ENCODE measurements around a stretch of chr6.

DNA sequence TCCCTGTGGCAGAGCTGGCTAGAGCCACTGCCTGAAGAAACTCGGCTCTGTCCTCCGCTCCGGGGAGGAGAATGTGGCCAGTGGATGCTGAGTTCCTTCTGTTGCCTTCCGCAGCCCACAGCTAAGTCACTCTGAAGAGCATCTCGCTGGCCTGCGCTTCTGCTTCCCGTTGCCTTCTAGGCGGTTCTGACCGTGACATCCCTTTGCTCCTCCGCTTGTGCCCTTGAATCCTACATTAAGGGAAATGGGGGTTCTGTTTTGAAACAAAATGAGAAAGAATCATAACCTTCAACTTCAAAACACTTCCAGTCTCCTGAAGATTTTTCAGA, 135.2 kb downstream of the PLG start:
- PRO-cap = no peak

DNA sequence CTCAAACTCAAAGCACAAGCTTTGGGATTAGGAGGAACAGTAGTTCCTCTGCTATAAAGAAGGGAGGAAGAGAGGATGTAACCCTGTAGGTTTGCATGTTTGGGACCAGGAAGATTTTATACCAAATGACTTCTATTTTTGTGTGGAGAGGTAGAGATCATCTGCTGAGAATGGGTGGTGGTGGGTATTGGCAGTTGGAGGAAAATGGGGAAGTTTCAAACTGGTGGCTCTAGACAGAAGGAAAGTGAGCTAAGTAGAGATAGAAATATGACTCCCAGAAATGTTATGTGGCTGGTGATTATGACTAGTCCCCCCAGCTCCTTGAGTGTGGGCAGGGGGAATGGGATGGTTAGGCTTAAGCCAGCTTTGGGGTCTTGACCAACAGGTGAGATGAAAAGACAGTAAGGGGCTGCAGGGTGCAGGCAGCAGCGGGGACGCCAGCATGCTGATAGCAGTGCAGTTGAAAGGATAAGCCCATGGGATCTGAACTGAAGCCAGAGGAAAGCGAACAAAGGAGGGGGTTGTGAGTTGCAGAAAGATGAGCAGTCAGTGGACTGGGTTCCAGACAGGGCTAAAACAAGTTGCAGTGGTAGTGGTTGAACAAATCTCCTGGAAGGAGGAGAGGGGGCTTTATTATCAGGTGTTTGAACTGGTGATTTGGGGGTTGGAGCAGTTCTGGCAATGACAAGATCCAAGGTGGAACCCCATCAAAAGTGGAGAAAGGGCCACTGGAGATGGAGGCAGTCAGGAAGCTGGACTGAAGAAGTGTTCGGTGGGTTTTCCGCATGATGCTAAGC, 86.6 kb downstream of the MAP3K4 start:
- PRO-cap = no peak

DNA sequence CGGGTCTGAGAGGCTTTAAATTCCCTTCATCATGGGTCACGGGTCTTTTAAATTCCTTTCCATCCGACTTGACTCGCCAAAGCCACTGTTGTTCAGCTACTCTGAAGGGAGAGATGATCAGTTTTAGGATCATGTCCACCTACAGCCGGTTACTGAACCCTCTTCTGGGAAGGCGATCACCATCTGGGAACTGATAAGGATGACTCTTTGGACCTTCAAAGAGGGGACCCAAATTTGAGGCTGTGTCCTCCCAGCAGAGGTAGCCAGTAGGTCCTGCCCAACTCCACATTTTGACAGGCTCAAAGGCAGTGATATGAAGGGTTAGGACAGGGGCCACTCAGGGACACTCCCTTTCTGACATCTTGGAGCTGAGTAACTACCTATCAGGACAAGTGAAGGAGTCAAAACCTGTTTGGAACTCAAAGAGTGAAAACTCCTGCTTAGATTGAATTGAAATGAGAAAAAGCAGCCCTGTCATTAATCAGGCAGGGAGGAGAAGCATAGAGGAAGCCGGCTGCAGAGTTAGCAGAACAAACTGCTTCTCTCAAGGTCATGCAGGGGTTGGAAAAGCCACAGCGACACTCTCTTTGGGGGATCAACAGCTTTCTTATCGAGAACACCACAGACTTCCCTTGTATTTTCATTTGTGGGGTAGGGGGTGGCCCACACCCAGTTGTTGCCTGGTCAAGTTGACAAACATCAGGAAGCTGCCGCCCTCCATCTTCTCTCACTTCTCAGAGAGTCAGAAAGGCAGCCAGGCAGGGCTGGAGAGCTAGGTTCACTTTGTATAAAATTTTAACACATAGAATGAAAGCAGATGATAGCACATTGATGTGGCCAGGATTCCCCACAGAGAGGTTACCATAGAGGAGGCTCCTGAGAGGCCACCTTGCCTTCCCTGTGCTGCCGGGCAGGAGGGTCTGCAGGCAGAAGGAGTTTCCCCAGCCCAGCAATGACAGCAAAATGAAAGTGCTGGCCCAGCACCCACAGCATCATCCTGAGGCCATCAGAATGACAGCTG, 47.7 kb downstream of the AGPAT4 start:
- PRO-cap = no peak

GRCh38 chr6:161272422-161273195, 1.3 kb downstream of the AGPAT4 start:
- PRO-cap = no peak

DNA sequence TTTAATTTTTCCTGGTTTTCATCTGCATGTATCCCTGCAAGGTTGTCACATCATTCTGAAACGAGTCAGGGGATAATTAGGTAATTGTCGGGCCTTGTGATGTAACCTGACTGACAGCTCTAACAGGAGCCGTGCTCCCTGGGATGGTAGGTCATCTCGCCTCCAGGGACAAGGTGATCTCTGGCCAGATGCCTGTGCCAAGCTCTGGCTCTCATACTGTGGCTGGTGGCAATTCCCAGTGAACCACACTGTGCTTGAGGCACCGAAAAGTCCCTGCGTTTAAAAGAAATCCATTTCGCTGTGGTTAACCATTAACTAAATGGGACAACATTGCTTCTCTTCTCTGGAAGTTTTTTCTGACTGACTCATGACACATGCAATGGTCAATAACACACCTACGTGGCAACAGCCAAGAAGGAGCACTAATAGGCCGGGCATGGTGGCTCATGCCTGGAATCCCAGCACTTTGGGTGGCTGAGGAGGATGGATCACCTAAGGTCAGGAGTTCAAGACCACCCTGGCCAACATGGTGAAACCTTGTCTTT, 669.3 kb downstream of the PRKN start:
- PRO-cap = no peak

GRCh38 chr6:162186989-162187704, 540.4 kb downstream of the PRKN start:
- PRO-cap = no peak

GRCh38 chr6:162467679-162468326, 259.8 kb downstream of the PRKN start:
- PRO-cap = no peak

- PRO-cap = no peak
Measured at GRCh38 chr6:163261083-163261380, 153.5 kb upstream of the QKI start.

DNA sequence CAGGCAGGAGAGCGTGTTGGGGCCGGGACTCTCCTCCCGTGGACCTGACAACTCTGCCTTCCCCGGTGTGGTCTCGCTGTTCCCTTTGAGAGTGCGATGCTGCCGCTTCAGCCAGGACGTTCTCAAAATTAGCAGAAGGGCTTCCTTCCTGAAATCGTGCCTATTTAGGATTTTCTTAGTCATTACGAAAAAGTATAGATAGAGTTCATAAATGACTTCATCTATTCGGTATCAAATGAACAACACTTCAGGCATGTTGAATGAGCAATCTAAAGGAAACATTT, 104.8 kb upstream of the QKI start:
- PRO-cap = no peak

GRCh38 chr6:163310260-163310797, 104.2 kb upstream of the QKI start:
- PRO-cap = no peak

DNA sequence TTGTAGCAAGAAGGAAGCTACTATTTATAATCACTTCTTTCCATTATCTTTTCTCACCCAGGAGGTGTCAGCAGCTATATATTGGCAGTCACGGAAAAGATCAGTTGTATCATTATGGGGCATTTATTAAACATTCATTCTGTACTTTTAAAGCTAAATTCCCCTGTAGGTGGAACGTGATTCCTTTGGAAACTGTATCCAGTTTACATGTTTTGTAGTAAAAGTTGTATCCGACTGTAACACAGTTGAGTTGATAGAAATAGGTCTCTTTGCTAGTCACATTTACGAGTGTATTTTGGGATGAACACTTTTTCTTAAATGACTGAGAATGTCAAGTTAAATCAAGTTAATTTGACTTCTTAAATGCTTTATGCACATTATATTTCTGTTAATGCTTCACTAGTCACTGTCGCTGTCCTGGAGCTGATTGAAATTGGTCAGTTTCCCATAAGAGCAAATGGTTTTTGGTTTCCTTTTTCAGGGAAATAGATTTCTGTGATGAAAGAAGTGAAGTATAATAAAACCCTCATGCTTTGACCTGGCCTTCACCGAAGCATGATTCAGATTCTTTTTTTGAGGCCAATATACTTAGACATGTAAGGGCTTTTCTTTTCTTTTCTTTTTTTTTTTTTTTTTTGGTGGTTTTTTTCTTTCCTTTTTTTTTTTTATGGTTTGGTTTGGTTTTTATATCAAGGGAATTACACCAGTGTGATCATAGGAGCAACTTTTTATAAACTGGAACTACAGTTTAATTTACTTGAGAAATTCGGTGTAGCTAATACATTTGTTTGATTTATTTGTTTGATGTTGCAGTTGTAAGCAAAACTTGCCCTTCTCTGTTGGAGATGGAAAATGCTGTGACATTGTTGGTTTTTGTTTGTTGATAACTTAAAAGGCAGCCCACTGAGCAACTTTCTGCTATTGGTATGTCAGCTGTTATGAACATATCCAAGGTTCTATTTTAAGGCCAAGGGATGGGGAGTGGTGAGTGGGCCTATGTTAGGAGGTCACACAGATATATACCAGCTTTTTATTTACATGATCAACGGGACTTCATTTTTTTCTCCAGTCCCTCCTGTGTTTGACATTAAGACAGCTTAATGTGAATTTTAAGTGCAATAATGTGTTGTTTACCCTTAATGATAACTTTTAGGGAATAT, 5.4 kb downstream of the QKI start:
- PRO-cap = no peak

- PRO-cap = no peak
Measured at GRCh38 chr6:163507640-163508388, 93.3 kb downstream of the QKI start.

DNA sequence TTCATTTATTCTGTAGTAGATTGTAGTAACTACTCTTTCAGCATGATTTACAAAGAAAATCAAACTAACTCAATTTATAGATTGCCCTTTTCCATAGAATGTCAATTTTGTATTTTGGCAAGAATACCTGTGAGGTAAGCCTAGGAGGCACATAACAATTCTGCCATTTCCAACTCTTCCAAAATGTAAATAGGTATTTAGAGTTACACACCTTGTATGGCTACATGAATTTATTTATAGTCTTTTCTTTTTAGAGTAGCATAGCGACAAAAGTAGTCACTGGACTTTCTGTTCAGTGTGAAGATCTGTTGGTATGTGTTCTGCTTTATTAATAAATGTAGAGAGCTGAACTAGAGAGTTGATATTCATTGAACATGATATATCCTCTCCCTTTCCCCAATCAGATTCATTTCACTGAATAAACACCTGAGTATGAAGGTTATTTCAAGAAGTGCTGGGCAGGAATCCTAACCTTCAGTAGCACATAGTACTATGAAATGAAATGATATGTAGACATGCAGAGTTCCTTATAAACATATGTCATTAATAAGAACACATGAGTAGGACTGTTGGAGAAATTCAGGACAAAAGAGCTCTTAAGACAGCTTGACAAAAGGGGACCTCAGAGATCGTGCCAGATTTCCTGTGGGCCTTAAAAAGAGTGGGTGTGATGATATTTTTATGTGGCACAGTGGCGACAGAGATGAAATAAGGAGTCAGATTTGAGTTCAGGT, 104.4 kb downstream of the QKI start:
- PRO-cap = no peak

DNA sequence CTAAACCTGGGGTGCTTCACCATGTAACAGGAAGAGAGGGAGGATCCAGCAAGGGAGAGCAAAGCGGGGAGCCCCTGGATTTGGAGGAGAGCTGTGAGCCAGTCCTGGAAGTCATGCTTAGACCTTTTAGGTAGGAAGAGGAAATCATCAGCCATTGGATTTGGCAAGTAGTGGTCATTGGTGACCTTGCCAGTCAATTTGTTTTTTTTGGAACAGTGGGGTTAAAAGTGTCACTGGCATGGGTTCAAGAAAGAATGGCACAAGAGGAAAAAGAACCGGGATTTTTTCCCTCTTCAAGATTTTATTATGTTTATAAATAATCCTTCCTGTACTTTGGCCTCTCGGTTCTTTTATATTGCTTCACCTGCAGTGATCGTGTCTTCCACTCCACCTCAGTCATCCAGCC, 124.6 kb downstream of the QKI start:
- PRO-cap = no peak

- PRO-cap = no peak
Measured at GRCh38 chr6:163548522-163549293, 134.2 kb downstream of the QKI start.

DNA sequence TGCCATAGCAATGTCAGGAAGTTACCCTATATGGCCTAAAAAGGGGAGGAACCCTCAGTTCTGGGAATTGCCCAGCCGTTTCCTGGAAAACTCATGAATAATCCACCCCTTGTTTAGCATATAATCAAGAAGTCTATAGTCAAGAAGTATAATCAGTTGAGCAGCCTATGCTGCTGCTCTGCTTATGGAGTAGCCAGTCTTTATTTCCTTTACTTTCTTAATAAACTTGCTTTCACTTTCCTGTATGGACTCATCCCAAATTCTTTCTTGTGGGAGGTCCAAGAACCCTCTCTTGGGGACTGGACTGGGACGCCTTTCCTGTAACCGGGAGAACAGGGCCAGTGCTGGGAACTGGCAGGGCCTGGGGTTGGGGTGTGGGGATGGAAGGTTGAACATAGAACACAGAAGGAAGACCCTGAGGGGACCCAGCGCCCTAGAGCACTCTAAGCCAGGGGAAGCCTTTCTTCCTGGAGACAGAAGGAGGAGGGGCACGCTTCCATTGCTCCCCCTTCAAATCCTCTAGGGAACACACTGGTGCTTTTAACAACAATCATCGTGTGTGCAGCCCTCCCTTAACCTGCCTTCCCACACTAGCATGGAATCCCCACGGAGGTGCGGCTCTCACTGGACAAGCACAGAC, 526.8 kb downstream of the QKI start:
- PRO-cap = no peak

DNA sequence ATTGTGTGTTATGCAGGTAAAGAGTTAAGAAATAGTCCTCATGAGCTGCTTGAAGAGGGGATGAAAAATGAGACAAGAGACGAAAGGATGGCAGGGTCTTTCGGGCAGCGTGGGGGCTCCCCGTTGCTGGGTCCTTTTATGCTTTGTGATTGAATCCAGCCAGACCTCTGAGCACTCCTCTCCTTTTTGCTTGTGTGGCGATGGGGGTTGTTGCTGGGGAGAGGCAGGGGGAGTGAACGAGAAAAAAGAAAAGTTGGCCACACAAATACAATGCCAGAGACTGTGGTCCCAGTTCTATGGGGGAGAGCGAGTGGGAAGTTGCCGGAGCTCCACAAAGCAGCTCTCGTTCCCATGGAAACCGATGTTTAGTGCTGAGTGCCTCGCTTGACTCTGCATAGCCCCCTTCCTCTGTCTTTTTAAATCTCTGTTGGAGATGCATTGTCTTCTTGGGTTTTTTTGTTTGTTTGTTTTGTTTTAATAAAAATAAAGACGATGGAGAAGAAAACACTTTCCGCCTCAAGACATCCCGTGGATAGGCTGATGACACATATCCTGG, 529.1 kb downstream of the QKI start:
- PRO-cap = no peak

GRCh38 chr6:164150892-164151786, 736.6 kb downstream of the QKI start:
- PRO-cap = no peak

DNA sequence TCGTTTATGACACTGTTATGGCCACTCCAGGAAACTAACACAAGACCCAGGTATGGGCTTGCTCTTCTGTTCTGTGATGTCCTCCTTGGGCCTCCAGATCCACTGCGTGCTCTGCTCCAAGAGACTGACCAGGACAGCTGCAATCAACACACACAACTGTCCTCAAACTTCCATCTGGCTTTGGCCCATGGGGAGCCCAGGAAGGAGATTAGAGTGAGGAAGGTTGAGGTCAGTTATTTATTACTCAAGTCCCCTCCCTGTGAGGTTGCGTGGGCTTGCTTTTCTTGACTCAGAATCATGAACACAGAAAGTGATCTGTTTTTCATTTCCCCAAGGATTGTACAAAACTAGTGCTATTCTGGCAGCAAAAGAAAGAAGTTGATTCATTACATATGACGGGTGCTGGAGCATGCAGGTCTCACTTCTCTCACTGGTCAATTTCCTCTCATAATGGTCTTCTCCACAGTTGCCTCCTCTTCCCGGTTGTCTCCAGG, 888.5 kb downstream of the QKI start:
- PRO-cap = no peak

DNA sequence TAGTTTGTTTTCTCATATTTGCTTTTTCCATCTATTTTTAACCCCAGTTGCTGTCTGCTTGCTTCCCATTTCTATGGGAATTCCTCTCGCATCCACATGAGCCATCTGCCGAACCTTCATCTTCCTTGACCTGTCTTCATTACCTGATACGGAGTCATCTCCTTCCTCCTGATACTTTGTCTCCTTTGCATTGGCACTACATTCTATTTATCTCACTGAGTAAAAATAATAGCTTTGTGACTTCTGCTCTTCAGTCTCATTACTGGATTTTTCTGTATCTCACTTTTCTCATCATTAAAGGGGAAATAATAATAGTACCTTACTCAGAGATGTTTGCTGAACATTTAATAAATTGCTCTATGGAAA, 299.3 kb downstream of the C6orf118 start:
- PRO-cap = no peak

Measured in Metastatic Lung Carcinoma in the Adrenal Gland (tissue), 1 donor.